ENCODE results near the gene KLF5.

- PRO-cap, result no peak
These were observed 1543.5 kb downstream of the OLFM4 start for GRCh38 chr13:54571964-54572749.

- PRO-cap, result no peak
These were observed 1747.2 kb downstream of the OLFM4 start for GRCh38 chr13:54775874-54776136.

- PRO-cap, result unidirectional peak, plus-strand start at chr13:57046289
These were observed 94.4 kb upstream of the PRR20A start for GRCh38 chr13:57046205-57046755.

DNA sequence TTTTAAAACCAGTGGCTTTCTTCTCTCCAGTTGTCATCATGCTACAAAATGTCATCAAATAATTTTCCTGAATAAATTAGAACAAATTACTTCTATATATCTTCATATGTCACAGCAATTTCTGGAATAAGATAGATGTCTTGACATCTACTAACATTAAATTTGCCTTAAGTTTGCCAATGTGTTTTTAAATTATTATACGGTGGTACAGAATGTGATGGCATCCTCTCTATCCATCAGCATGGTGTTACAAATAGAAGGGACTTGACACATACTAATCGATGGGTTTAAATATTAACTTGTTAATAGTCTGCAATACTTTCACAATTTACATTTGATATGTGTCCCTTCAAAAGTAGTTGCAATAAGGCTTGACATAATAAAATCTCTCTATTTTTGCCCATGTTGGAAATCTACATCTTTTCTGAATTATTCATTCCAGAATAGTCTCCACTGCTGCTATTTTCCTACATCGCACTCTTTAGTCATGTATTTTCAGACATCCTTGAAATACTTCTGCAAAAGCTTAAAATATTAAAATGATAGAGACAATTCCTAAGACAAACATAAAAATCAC, 65.1 kb upstream of the PRR20A start:
- PRO-cap, result unidirectional peak, minus-strand start at position 243 of the sequence

- PRO-cap, result no peak
These were observed 3.1 kb upstream of the PRR20A start for GRCh38 chr13:57137477-57138147.

- PRO-cap, result no peak
These were observed 119.4 kb downstream of the PRR20E start for GRCh38 chr13:57286349-57286886.

GRCh38 chr13:59497590-59498234, 666.0 kb downstream of the DIAPH3 start:
- PRO-cap, result no peak

- PRO-cap, result no peak
These were observed 499.0 kb downstream of the DIAPH3 start for GRCh38 chr13:59664576-59665356.

- PRO-cap, result no peak
These were observed 497.2 kb downstream of the DIAPH3 start for GRCh38 chr13:59666367-59667027.

DNA sequence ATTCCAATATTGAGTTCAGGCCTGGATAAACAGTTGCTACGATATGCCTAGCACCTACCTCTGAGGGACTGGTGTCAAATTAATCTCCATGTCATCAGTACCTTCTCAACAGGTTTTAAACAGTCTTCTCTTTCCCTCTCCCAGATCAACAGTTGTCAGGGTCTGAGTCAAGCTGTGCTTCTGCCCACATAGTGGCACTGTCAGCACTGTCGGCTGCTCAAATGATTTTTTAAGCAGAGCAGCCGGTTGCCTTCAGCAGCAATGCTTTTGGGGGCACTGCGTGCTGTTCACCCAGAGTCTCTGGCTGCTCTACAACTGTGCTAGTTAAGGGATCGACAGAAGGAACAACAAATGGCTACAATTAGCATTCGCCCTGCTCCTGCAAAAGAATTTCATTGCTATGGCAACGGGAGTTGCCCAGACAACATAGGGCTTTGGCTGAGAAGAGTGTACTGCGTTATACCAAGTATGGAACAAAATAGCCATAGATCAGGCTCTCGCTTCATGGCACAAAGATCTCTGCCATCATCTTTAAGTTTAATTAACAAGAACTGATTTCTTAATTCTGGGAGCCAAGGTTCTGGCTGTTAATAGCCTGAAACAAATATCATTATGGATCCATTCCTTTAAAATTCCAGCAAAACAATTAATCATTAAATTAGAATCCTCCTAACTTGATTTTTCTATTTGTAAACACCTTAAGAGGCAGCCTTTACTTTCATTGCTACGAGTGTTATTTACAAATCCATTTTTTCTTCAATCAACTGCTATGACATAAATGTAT, 412.8 kb downstream of the DIAPH3 start:
- PRO-cap, result no peak

- PRO-cap, result no peak
These were observed 97.8 kb upstream of the DIAPH3 start for GRCh38 chr13:60261444-60262032.

DNA sequence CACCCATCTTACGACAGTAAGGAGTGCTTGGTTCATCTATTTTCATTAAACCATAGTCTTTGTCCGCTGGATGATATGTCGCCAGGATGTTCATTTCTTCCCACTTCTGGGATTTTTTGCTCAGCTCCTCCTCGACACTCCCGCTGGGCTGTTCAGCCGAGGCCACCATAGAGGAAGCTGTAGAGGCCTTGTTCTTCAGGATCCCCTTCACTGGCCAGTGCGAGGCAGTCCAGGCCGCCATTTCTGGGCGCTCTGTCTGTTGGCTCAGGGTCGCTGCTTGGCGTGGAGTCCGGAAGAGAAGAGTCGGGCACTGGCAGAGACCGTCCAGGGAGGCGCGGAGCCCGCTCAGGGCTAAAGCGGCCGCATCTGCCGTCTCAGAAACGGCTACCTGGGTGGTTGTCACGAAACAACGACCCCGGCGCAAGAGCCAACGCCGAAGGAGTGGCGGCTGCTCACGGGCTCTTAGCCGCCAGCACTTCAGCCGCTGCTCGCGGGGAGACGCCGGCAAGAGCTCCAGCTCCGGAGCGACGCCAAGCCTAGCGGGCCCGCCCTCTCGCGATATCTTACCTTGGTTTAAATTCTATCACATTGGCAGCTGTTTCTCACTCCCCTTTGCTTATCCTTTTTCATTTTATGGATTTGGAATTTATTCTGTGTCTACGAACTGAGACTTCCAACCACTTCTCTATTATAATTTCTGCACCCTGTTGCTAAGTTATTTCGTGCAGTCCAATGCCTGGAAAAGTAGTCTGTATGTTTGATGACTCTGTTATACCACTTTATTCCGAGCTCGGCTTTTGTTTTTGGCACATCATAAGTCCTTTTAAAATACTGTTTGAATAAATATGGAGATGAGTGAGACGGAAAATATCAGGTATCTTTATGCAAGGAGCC, 21.2 kb downstream of the ENSG00000285566 start:
- PRO-cap, result no peak

DNA sequence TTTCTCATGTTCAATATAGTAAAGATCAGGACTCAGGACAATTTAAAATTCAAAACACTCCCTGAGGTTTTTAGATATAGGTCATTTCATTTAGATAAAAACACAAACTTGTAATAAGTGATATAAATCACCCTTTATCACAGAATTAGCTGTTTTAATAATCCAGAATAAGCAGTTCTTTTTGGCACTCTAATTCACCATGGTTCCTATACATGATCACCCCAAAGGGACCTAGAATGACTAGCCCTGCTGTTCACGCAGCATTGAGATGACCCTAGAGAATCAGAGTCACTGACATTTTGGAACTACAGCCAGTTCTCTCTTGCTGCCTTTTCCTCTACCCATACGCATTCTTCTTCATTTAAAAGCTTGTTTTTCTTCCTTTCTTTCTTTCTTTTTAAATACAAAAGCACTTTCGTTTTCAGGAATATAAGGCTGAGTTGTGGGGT, 95.9 kb downstream of the PCDH9 start:
- PRO-cap, result no peak

DNA sequence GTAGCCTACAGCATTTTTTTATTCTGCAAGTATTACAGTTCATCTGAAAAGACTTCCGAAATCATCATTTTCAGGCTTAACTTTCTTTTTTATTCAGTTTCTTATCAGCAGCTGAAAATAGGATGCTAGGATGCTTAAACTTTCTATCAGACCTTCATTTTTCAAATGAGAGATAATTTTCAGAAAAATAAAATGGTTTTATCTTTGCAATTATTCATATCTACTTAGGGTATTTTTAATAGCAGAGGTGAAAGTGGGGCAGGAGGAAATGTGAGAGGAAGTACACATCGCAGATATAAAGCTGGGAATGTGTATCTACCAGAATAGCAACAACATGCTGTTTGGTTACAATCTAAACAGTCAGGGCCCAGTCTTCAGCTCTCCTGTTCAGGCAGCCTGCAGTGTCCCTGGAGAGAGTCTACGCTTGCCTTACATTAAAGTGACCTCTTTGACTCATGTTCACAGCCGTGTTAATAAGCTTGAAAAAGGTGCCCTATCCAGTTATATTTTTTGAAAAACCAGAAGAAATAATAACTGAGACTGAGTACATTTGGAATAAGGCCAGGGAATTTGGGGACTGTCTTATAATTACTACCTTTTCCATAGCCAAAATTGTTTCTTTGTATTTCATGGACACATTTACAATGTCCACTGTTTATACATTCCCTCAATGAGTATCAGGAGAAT, 82.9 kb downstream of the PCDH9 start:
- PRO-cap, result no peak

- PRO-cap, result no peak
These were observed 1027.4 kb upstream of the PCDH9 start for GRCh38 chr13:68257476-68257903.

DNA sequence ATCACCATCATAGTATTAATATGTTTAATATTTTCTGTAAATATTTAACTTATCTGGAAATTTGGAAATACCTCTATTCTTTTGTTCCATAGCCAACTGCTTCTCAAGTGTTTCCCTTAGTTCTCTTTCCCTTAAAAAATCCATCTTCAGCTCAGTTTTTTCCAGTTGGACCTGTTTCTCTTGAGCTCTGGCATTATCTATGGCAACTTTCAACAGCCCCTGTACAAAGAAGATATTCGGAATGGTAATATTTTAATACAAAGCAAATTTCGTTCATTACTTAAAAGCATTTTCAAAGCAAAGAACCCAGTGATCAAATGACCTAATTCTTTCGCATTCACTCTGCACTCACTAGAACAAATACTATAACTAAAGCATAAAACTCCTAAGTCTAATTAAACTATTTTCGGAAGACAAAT, 387.9 kb downstream of the DACH1 start:
- PRO-cap, result no peak

DNA sequence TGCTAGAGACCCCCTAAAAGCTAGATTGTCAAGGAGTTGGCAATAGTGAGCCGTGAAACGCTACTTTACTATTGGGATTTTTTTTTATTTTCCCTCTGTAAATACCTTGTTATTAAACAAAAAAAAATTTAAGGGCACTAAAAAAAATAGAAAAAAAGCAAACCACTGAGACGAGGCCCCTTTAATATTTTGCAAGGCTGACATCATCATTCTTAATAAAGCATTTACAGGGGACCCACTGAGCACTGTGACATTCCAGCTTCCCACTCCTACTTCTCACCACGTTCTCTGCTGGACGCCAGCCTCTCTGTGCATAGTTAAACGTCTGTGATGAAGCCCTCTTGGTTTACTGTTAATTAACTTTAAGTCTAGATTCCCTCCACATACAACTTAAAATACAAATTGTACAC, 220.1 kb downstream of the MZT1 start:
- PRO-cap, result no peak

GRCh38 chr13:72801968-72802772, 20.2 kb downstream of the PIBF1 start:
- PRO-cap, result no peak

- PRO-cap, result bidirectional peak, plus-strand start at chr13:73059005, minus-strand start at chr13:73058778
These were observed at the start of gene KLF5 for GRCh38 chr13:73058400-73059464. Gene KLF5, plus strand, starts transcription at chr13:73059005.

DNA sequence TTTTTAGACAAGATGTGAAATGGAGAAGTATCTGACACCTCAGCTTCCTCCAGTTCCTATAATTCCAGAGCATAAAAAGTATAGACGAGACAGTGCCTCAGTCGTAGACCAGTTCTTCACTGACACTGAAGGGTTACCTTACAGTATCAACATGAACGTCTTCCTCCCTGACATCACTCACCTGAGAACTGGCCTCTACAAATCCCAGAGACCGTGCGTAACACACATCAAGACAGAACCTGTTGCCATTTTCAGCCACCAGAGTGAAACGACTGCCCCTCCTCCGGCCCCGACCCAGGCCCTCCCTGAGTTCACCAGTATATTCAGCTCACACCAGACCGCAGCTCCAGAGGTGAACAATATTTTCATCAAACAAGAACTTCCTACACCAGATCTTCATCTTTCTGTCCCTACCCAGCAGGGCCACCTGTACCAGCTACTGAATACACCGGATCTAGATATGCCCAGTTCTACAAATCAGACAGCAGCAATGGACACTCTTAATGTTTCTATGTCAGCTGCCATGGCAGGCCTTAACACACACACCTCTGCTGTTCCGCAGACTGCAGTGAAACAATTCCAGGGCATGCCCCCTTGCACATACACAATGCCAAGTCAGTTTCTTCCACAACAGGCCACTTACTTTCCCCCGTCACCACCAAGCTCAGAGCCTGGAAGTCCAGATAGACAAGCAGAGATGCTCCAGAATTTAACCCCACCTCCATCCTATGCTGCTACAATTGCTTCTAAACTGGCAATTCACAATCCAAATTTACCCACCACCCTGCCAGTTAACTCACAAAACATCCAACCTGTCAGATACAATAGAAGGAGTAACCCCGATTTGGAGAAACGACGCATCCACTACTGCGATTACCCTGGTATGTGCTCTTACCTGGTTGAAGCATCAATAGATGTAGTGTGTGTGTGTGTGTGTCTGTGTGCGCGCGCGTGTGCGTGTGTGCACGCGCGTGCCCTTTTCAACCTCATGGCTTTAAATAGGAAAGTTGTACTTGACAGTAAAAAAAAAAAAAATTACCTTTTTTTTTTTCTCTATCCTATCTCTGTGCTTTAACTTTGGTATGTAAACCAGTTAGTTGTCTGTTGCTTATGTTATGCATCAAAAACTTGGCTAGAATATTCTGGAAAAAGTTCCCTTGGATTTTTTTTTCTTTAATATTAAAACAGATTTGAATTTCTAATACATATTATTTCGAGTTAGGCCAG, 3.5 kb downstream of the KLF5 start:
- PRO-cap, result no peak

All from left lobe of liver (tissue), 1 donor.